BE2C (cell line): ENCODE measurements around a stretch of chr1.

GRCh38 chr1:243926636-243927095, 76.6 kb upstream of the AKT3 start:
- RRBS, result no CpG with 5 or more reads among the region's 5 CpGs

- RRBS, result no CpG with 5 or more reads among the region's 10 CpGs
Measured at GRCh38 chr1:244065451-244065908, 14.4 kb downstream of the ZBTB18 start.

DNA sequence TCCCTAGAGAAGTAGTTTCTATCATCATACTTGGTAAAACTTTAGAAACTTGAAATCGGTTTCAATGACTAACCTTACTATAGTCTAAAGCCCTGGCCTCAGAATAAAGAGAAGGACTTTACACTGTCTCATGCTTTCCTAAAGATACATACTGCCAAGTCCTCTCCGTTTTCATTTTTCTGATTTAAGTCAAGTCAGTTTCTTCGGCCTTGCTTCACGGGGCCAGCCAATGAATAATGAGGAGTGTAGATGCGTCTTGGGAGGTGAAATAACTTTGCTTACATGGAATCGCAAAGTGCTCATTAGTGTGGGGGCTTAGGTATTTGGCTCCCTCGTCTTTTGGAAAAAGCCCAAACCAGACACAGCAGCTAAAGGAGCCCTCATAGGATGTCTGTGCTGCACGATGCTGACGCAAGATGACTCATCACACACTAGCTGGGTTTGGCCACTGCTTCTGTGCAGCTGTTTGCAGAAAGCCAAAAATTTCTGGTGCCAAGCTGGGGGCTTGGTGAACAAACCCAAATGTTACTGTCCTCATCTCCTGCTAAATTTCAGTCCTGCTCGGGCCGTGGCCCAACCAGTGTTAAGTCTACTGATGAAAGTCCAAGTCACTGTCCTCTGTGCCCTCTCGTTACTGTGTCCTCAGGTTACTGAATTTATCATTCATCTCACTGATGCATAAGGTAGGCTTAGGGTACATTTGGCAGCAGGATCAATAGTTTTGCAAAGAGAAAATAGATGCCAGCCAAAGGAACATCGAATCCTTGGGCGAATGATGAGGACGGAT, 78.7 kb upstream of the C1orf100 start:
- RRBS, result no CpG with 5 or more reads among the region's 15 CpGs

DNA sequence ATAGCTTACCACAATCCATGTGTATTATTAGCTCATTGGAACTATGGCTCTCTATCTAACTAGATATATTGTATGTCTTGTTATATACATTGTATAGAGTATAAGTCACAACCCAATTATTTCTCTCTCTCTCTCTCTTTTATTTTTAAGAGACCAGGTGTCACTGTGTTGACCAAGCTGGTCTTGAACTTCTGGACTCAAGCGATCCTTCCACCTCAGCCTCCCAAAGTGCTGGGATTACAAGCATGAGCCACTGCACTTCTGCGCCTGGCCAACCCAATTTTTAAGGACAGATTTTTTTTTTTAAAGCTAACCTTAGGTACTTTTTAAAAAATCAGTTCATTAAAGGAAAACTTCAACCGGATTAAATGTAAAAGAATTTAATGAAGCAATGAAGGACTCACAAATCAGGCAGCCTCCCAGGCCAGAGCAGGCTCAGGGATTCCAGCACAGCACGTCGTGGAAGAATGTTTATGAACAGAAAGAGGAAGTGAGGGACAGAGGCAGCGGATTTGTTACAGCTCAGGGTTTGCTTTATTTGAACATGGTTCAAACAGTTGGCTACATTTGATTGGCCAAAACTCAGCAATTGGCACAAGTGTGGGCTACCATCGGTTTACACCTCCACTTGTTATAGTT, 27.6 kb upstream of the C1orf100 start:
- RRBS, result no CpG with 5 or more reads among the region's 7 CpGs

- RRBS, result no CpG with 5 or more reads among the region's 9 CpGs
Measured at GRCh38 chr1:244454359-244454887, 2.7 kb upstream of the ADSS2 start.

DNA sequence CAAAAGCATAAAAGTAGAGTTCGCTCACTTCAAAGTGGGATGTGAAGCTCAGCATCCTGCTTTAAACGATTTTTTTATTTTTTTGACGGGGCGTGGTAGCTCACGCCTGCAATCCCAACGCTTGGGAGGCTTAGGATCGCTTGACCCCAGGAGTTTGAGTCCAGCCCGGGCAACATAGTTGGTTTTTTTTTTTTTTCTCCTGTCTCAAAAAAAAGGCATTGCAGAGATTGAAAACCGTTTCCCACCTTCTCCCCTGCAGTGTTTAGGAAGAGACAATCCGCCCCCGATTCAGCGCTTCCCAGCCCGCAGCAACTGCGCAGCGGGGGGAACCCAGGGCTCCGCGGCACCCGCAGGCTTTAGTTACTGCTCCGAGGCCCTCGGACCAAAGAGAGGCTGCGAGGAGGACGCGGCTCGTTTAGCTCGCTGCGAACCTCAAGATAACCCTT, 930 bp downstream of the ENSG00000284188 start:
- RRBS, result no CpG with 5 or more reads among the region's 26 CpGs

DNA sequence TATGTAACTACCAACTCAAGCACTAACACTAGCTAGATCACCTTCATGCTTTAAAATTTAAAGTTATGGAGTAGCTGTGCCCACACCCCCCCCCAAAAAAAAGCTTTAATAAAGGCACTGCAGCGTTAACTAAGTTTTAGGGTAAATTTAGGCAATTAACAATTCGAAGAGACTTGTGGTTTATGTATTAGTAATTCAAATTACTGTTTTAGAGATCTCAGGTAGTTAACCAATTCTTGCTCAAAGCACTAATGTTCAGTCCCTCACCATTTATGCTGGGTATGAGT, 14.0 kb downstream of the HNRNPU start:
- RRBS, result no CpG with 5 or more reads among the region's 2 CpGs

GRCh38 chr1:245097424-245098151, 57.2 kb upstream of the KIF26B start:
- RRBS, result no CpG with 5 or more reads among the region's 7 CpGs

- RRBS, result no CpG with 5 or more reads among the region's 15 CpGs
Measured at GRCh38 chr1:245157128-245157548, 2.4 kb downstream of the KIF26B start.

DNA sequence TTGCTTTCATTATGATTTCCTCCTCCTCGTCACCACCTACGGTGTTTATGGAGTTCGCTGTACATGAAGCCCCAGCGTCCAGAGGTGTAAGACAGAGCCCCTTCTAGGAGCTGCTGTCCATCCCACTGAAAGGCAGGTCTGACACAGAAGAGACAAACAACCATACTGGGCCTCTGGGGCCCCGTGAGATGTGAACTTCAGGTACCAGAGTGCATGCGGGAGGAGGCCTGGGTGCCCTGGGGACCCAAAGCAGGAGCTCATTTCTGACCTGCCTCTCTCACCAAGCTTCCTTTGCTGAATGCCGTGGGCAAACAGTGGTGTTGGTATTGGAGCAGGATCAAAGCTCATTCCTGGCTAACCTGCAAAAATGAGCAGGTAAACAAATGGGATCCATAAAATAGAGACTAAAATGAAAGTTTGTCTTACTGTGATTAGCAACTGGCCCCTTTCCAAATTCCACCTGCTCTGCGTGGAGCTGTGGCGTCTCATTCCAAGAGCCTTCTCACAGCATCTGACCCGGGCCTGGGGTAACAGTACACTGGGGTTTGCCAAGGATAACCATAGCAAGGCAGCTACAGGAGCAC, 103.5 kb downstream of the KIF26B start:
- RRBS, result no CpG with 5 or more reads among the region's 10 CpGs

- RRBS, result no CpG with 5 or more reads among the region's 6 CpGs
Measured at GRCh38 chr1:245421724-245422208, 267.0 kb downstream of the KIF26B start.

DNA sequence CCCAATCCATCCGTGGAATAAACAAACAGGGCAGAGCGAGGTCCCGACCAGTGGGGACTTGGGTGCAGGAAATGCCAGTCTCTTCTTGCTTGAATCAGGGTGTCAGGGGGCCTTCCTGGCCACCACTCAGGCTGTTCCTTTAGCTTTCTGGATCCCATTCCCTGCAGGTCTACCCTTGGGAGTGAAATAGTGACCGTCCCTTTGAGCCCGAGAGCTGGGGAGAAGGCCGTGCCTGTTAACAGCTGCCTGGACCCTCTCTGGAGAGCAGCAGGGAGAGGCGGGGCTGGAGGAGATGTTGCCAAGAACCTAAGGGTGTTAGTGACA, 444.0 kb downstream of the KIF26B start:
- RRBS, result no CpG with 5 or more reads among the region's 7 CpGs

DNA sequence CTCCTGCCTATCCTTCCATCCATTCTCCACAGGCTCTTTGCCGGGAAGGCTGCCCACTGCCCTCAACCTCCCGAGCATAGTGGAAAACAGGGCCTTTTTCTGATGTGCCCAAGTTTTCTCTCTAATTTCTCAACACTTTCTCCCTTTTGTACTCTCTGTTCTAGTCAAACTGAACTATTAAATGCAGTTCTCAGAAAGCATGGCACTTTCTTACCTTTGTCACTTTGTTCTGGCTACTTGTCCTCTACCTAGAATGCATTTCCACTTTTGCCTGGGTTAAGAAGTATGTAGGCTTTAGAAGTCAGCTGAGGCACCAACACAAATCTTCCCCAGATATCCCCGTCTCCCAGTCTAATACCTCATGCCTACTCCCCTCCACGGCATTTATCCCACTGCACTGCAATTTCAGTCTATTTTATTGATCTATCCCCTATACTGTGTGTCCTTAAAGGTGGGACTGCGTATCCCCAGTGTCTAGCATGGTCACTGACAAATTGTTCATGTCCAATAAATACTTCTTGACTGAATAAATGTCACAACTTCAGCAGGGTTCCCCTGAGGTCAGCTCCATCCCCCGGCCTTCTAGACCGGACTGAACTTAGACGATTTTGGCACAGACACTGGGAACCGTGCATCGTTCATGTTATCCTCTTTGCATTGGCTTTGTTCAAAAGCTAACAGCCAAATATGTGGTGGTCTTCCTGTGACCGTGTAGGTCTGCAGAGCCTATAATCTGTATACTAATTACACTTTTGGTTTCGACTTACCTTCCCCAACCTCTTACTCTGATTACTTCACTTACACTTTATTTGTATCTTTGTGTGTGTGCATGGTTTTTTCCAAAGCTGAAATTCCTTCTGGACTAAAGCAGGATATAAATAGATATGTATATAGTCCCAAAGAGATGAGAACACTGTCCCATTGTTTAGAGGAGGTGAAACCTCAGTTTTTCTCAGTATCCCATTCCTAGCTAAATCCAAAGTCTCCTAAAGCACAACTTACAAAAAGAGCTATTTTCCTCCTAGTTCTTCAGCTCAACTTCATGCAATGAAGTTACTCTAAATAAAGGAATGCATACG, 442.6 kb downstream of the SMYD3 start:
- RRBS, result 100% methylated on average over 1 of the region's 13 CpGs

- RRBS, result no CpG with 5 or more reads among the region's 6 CpGs
Measured at GRCh38 chr1:246176106-246176617, 330.9 kb downstream of the SMYD3 start.

GRCh38 chr1:246249828-246250504, 257.1 kb downstream of the SMYD3 start:
- RRBS, result no CpG with 5 or more reads among the region's 2 CpGs

- RRBS, result no CpG with 5 or more reads among the region's 17 CpGs
Measured at GRCh38 chr1:246459154-246459647, 47.9 kb downstream of the SMYD3 start.

- RRBS, result no CpG with 5 or more reads among the region's 1 CpG
Measured at GRCh38 chr1:246600187-246600731, 34.0 kb downstream of the CNST start.

DNA sequence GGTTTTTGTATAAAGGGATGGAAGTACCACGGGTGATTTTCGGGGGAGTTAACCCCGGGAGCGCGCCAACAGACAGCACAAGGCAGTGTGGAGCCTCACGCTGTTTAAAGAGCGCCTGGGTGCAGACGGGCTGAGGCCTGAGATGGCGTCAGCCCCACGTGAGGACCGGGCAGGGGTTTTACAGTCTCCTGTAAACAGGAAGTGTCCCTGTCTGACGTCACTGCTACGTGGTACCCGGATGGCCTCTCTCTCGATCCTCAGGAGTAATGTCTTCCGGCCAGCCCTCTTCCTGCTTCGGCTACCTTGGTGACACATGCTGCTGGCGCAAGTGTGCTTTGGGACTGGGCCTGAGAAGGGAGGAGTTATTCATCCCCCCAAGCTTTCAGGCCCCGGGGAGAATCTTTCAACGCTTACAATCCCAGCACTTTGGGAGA, 41.2 kb downstream of the CNST start:
- RRBS, result 92% methylated on average over 6 of the region's 20 CpGs

- RRBS, result no CpG with 5 or more reads among the region's 20 CpGs
Measured at GRCh38 chr1:246724690-246725255, 564 bp downstream of the SCCPDH start.

DNA sequence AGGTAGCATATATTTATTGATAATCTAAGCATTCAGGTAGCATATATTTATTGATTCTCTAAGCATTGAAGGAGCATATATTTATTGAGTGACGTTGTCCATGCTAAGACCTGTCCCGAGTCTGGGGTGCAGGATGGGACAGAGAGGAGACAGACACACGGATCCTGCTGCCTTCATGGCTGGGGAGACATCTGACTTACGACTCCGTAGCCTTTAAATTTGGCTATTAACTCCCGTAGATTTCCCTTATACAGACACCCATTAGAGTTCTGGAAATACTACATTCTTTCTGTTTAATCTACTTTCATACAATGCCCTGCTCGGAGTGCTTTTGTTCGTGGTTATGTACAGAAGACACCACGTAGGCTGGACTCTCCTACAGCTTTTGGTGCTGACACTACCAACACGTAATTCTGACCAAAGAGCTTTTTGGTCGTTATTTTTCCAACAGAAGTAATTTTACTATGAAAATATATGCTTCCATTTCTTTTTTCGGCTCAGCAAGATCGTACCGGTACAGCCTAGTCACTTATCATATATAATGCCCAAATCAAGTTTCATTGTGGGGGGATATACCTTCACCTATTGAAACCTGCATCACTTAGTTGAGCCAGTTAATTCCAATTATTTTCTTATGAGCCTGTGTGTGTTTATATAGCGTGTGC, 1.2 kb downstream of the SCCPDH start:
- RRBS, result no CpG with 5 or more reads among the region's 15 CpGs